Colic lymph node (tissue), 1 donor: ENCODE data around the genes ZNF581, EPN1 and DUXA.

DNA sequence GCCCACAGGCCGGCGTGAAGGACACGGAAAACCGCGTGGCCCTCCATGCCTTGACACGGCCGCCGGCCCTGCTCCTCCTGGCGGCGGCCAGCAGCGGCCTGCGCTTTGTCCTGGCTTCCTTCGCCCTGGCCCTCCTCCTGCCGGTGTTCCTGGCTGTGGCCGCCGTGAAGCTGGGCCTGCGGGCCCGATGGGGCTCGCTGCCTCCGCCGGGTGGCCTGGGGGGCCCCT, 1.3 kb downstream of the NAT14 start:
- PRO-cap, result no peak

- PRO-cap, result no peak
These were observed 541 bp downstream of the SBK3 start for GRCh38 chr19:55544585-55545418.

GRCh38 chr19:55642730-55643549, 509 bp upstream of the ZNF581 start:
- PRO-cap, result bidirectional peak, plus-strand start at chr19:55643622, minus-strand start at chr19:55643497

- PRO-cap, result bidirectional peak, plus-strand start at chr19:55643622, minus-strand start at chr19:55643497
These were observed at the start of gene ZNF581 for GRCh38 chr19:55643550-55643770. ZNF581 (plus strand) TSS chr19:55643649.

DNA sequence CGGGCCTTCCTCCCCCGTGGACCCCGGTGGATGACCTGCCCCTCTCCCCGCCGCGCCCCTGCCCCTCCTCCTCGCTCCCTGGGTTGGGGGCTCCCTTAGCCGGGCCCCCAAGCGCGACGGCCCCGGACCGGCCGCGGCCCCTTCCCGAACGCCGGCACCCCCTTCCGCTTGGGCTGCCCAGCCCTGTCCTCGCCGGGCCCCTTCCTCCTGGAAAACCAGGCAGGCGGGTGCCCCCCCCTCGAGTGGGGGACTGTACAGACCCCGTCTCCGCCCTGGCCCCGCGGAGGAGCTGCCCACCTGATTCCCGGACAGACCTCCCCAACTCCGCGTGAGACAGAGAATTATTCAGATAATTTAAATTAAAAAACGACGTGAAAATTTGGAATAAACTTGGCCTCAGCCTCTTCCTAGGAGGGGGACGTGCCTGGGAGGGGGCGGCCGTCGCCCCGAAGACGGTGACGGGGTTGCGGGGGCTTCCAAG, 2.0 kb upstream of the U2AF2 start:
- PRO-cap, result no peak

- PRO-cap, result no peak
These were observed 4.6 kb upstream of the EPN1 start for GRCh38 chr19:55670298-55670978.

- PRO-cap, result unidirectional peak, plus-strand start at chr19:55675249; bidirectional peak, plus-strand start at chr19:55675249, minus-strand start at chr19:55675270
These were observed at the start of gene EPN1 for GRCh38 chr19:55674922-55675816. EPN1 (plus strand) TSS chr19:55675226.

GRCh38 chr19:55676836-55677635, 2.0 kb downstream of the EPN1 start:
- PRO-cap, result no peak

DNA sequence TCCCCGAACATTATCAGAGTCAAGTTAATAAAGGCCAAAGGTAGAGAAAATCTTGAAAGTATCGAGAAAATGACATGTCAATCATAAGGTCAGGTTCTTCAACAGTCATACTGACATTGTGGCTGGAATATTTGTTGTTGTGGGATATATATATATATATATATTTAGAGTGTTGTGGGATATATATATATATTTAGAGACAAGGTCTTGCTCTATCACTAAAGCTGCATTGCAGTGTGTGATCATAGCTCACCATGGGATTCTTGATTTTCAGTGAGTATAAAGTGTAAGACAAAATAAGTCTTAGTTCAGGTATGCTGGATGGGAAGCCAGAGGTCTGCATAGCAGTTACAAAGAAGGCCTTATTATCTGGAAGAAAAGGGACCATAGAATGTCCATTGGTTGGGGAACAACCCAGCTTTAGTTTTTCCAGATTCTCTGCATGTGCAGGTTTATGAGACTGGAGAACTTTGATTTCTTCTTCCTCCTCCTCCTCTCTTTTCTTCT, 30.7 kb downstream of the EPN1 start:
- PRO-cap, result no peak

- PRO-cap, result no peak
These were observed 11.3 kb downstream of the EDDM13 start for GRCh38 chr19:56283691-56284467.

DNA sequence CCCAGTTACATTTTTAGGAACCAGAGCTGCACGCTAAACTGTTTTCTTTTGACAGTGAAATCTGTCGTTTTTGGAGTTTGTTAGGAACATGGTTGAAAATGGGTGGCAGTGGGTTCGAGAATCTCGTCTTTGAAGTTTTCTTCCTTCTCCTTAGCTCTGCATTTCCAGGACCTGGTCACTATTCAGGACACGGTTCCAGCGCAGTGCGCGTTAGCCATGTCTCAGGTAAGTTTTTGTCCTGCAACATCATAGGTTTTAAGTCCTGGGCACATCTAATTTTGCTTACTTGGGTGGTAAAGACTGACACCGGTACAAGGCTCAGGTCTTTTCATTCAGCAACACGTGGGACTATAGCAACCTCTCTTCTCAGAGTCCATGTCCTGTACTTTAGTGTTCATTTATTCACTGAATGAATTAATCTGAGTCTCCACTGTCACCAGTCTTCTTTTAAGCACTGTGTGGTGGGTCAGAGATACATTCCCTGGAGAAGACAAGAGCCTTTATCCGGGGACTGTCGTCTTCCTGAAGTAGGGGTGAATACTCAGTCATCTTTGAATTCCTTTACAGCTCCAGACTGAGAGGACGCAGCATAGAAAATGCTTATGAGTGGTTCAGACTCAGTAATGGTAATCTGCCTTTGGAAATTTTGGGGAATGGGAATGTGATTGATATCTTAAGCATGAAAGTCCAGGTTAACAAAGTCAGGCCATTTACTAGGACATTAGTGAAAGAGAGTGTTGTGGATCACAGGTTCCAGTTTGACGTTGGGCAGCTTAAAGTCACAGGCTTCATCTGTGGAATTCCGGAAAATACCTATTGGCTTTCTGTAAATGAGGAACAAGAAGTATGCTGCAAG, 24.4 kb downstream of the ZNF582 start:
- PRO-cap, result no peak

GRCh38 chr19:56613437-56614138, 18.5 kb downstream of the ZNF71 start:
- PRO-cap, result unidirectional peak, minus-strand start at chr19:56613766

DNA sequence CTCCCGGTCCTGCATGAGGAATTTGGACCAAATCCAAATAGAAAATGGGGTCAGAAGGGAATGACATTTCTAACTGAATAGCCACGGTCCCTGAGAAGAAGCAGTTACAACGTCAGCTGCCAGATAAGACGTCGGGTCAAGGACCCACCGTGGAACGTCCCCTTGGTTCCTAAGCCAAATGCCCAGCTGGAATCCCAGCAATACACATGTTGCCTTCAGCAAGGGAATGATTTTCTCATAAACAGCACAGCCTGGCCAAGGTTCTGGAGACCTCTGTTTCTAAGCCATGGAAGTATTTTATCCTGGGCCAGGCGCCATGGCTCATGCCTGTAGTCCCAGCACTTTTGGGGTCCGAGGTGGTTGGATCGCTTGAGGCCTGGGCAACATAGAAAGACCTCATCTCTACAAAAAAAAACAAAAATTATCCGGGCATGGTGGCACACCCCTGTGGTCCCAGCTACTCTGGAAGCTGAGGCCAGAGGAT, 109.2 kb upstream of the PEG3 start:
- PRO-cap, result no peak

- PRO-cap, result no peak
These were observed 111.6 kb upstream of the PEG3 start for GRCh38 chr19:56952160-56952522.

- PRO-cap, result no peak
These were observed 125.7 kb upstream of the PEG3 start for GRCh38 chr19:56966106-56966810.

DNA sequence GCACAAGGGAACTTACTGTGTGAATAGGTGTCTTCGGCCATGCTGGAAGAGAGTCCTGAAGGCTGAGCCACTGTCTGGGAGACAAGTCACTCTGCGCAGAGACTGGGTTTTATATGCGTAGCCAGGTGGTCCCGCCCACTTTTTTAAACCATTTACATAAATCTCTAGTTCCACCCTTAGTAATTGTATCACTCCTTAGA, at the start of gene DUXA:
TSS of gene DUXA (minus strand) at position 83 of the 200 bp plus-strand sequence.
- PRO-cap, result no peak

- PRO-cap, result bidirectional peak, plus-strand start at chr19:57279982, minus-strand start at chr19:57279869
These were observed 714 bp upstream of the ZNF460 start for GRCh38 chr19:57279345-57280197.

- PRO-cap, result no peak
These were observed 14.0 kb downstream of the ZNF460 start for GRCh38 chr19:57294097-57294885.

GRCh38 chr19:57493228-57494248, 6.0 kb downstream of the ZNF419 start:
- PRO-cap, result no peak

- PRO-cap, result no peak
These were observed 19.0 kb downstream of the ZNF586 start for GRCh38 chr19:57788358-57789088.